ENCODE data around the genes STRC and CKMT1A.

DNA sequence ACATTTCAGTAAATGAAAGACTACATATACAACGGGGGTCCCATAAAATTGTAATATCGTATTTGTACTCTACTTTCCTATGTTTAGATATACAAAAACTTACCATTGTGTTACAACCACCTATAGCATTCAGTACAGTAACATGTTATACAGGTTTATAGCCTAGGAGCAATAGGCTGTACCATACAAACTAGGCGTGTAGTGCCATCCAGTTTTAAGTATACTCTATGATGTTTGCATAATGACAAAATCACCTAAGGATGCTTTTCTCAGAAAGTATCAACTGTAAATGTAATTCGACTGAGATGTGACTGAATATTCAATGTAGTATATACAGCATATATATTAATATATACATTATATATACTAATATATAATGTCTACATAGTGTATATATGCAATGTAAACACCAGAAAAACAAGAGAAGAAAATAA is 1.5 kb upstream of the GANC start:
- PRO-cap: no peak
- RAMPAGE, long total RNA: no peak

DNA sequence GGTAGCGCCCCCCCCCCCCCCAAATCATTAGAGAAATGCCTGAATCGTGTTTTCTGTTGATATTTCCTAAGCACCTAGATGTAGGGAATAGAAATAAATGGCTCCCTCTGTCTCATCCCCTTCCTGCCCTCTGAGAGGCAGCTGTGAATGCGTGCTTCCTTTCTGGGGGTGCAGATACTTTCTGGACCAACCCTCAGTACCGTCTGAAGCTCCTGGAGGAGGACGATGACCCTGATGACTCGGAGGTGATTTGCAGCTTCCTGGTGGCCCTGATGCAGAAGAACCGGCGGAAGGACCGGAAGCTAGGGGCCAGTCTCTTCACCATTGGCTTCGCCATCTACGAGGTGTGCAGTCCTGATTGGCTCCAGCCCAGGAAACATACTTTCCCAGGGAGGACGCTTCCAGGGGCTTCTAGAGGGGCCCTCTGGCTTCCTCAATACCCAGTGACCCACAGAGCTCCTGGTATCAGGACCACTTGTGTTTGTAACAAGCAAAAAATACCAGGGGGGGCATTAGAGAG is 42.2 kb downstream of the CAPN3 start:
- PRO-cap: no peak
- RAMPAGE, long total RNA: no peak

DNA sequence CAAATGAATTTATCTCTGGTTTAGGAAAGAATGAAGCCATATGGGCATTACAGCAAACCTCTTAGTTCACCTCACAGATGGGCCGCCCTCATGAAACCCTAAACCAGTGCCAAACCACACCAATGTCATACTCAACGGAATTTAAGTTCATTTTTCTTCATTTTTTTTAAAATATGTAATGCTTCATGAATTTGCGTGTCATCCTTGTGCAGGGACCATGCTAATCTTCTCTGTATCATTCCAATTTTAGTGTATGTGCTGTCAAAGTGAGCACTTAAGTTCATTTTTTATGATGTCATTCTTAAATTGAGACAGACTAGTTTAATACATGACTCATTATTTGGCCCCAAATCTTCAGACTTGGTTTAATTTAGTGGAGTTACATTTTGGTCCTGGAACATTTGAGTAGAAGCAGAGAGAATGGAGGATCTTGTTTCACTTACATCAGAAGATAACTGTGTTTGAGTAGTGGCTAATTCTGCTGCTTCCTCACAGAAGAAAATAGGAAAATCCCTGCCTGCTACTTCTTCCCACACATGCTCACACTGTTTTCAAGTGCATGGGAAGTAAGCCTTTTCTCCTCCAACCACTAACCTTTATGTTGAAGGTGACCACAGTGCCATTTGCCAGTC is 63.4 kb downstream of the ZNF106 start:
- PRO-cap: no peak
- RAMPAGE, long total RNA: no peak

DNA sequence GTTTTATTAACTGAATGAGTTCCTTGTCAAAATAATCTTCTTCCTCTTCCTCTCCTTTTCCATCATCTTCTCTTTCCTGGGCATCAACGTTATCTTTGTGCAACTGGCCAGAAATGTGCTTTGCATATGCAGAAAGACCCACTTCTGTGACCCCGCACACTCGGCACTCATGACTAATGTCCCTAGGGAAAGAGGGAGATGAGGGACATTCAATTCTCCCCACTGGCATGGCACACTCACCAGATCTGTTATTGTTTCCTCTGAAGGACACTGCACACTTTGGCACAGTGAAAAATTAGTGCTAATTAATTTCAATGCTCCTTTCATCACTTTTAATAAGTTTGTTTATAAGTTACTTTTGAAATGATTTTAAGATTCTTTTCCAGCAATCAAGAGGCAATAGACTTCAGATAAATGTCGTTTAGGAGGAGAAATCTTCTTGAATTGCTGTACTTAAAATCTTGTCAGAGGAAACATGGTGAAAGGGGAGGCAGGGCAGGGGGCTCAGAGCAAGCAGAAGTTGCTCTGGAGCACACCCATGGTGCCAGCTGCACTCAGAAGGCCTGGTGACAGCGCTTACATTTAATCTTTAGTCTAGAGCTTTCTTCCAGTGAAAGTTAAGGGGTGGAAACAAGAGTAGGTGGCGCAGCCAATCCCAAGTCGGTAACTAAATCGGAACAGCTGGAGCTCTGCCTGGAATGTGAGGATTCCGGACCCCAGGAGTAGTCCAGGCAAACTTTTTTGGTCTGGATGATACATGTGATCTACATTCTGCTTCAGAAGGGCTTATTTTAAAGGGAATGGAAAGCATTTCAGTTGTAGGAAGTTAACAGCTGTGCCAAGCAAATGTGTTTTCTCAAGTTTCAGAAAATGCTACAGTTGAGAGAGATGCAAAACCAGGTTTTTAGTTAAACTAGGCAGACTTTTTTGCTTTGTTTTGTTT is 33.7 kb downstream of the ZNF106 start:
- PRO-cap: bidirectional peak, plus-strand start at position 704 of the sequence, minus-strand start at position 556 of the sequence
- RAMPAGE, long total RNA: start-site peak on the minus strand centred at position 115 of the sequence, 28 bp wide, 62 reads; start-site peak on the minus strand centred at position 600 of the sequence, 88 bp wide, 373 reads

GRCh38 chr15:42471979-42472560 is 18.9 kb downstream of the ZNF106 start:
- PRO-cap: no peak
- RAMPAGE, long total RNA: start-site peak on the minus strand at chr15:42472287-42472312, 21 reads

DNA sequence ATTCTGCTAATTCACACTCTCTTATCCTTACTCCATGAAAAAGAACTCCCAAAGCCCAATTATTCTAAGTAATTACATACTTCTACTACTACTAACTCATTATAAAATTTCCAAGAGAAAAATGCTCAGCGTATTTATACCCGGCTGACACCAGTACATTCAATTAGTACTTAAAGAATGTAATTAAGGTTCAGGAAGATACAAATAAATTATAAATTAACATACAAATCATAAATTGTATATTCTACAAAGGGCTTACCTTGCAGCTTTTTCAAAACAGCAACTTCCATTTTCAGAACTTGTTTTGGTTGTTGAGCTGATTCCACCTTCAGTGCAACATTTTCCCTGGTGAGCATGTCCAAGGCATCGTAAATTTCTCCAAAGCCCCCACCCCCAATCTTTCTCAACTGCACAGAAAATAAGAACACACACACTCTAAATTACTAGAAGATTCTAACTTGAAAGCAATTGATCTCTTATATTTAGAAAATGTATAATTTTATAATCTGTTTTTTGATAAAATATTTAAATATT is 48.2 kb downstream of the TTBK2 start:
- PRO-cap: no peak
- RAMPAGE, long total RNA: no peak

DNA sequence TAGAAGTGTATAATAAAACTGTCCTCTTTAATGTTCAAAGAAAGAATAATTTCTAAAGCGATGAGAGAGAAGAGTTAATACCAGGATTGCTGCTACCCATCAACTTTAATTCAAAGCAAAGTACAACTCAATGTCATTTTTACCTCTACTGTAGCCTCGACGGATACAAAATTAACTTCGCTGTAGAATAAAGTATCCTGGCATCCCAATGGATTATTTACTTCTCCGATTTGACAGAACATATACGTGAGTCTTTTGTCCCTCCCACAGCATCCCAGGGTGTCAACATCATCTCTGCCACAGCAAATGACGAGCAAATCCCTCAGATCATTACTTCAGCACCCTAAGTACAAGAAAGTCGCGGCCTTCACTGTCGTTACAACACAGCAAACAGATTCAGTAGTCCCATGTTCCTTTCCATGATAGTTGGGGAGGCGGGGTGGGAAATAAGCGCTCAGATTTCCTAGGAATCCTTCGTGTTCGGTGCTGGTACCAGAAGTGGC is 911 bp downstream of the TTBK2 start:
- PRO-cap: no peak
- RAMPAGE, long total RNA: no peak

DNA sequence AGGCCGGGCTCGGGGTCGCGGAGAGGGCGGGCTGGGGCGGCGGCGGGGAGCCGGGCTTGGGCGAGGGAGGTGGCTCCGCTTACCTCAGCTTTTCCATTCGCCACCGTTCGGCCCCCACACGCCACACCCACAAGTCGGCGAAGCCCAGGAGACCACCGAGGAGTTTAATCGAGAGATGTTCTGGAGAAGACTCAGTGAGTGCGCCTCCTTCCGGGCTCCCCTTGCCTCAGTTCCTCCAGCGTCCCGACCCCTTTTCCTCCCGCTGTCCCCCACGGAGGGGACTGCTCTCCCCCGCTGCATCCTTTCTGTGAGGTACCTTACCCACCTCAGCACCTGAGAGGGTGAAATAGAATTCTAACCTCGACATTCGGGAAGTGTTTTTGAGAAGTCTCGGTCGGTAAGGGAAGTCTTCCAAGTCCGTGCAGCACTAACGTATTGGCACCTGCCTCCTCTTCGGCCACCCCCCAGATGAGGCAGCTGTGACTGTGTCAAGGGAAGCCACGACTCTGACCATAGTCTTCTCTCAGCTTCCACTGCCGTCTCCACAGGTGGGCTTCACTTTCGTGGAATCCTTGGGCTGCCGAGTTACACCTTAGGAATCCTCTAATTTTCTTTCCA is 592 bp downstream of the CCNDBP1 start:
- PRO-cap: no peak
- RAMPAGE, long total RNA: no peak

- PRO-cap: no peak
- RAMPAGE, long total RNA: start-site peak on the minus strand at chr15:43241186-43241232, 18 reads
Observed at GRCh38 chr15:43240843-43241442, 20.1 kb upstream of the EPB42 start.

DNA sequence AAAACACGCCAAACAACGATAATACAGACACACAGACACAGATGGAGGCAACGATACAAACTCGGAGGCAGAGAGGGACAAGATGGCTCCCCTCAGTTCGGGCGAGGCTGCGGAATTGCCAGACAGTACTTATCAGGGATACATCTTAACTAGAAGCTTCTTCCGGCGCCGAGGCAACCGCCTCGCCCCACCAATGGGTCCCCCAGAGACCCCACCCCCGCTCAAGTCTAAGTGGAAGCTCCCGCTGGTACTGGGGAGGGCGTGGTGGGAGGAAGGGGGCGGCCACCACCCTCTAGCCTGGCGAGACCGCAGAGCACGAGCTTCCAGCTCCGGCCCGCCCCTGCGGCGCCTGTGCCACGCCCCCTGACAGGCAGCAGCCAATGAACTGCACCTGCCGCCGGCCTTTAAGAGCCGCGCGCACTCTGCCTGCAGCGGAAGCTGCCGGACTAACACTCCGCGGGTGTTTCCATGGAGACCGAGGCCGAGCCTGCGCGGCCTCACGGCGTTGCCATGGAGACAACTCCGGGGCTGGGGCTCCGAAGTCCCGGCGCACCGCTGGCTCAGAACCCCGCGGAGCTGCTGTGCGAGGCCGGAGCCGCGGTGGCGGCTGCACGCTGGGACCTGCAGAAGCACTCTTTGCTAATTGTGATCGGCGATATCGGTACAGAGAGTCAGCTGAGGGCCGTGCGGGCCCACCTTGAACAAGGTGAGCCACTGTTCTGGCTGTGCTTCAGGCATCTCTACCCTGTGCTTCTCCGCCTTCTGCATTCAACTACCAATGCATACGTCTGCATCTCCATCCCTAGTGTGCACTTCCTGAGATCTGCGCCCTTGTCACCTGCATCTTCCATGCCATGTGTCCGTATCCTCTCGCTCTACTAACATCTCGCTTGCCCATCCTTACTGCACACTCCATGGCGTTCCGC is 6.6 kb upstream of the MAP1A start:
- PRO-cap: bidirectional peak, plus-strand start at position 563 of the sequence, minus-strand start at position 353 of the sequence
- RAMPAGE, long total RNA: start-site peak on the minus strand centred at position 137 of the sequence, 92 bp wide, 20 reads; start-site peak on the plus strand centred at position 460 of the sequence, 59 bp wide, 62 reads

DNA sequence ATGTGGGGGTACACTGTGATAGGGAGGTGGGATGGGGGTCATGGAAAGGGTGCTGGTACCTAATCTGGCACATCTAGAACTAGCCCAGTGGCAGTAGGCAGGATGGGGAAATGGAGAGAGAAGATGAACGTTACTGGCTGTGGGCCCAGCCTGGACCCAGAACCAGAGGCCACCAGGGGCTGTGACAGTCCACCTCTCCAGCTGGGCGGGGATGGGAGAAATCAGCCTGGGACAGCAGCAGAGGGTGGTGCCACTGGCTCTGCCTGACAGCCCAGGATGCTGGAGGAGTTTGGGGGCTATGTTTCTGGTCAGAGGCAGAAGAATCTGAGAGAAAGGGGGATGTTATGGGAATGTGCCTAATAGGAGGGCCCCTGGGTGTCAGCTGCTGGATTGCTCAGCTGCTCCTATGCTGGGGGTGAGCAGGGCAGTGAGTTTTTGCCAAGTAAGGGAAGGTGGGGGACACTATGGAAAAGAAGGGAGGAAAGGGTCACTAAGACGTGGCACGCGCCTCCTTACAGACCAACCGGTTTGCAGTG is 387 bp downstream of the MAP1A start:
- PRO-cap: no peak
- RAMPAGE, long total RNA: no peak

GRCh38 chr15:43618743-43618961 is at the start of gene STRC:
Gene STRC (minus strand): TSS chr15:43618800.
- PRO-cap: no peak
- RAMPAGE, long total RNA: no peak

GRCh38 chr15:43638828-43639530 is 9.7 kb downstream of the CATSPER2 start:
- PRO-cap: no peak
- RAMPAGE, long total RNA: start-site peak on the minus strand at chr15:43638891-43639082, 18 reads

DNA sequence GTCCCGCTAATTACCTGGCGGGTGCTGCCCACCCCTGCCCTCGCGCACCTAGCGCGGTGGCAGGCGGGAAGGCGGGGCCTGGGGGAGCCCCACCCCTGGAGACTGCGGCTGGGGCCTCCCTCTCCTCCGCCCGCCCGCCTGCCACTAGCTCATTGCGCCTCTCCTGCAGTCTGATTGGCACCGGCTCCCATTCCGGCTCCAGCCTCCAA is at the start of gene CKMT1A:
Gene CKMT1A, plus strand, starts transcription at position 152 of the 209 bp plus-strand sequence.
- PRO-cap: no peak
- RAMPAGE, long total RNA: no peak

- PRO-cap: no peak
- RAMPAGE, long total RNA: no peak
Observed at GRCh38 chr15:43773867-43775131, 2.5 kb downstream of the ELL3 start.

DNA sequence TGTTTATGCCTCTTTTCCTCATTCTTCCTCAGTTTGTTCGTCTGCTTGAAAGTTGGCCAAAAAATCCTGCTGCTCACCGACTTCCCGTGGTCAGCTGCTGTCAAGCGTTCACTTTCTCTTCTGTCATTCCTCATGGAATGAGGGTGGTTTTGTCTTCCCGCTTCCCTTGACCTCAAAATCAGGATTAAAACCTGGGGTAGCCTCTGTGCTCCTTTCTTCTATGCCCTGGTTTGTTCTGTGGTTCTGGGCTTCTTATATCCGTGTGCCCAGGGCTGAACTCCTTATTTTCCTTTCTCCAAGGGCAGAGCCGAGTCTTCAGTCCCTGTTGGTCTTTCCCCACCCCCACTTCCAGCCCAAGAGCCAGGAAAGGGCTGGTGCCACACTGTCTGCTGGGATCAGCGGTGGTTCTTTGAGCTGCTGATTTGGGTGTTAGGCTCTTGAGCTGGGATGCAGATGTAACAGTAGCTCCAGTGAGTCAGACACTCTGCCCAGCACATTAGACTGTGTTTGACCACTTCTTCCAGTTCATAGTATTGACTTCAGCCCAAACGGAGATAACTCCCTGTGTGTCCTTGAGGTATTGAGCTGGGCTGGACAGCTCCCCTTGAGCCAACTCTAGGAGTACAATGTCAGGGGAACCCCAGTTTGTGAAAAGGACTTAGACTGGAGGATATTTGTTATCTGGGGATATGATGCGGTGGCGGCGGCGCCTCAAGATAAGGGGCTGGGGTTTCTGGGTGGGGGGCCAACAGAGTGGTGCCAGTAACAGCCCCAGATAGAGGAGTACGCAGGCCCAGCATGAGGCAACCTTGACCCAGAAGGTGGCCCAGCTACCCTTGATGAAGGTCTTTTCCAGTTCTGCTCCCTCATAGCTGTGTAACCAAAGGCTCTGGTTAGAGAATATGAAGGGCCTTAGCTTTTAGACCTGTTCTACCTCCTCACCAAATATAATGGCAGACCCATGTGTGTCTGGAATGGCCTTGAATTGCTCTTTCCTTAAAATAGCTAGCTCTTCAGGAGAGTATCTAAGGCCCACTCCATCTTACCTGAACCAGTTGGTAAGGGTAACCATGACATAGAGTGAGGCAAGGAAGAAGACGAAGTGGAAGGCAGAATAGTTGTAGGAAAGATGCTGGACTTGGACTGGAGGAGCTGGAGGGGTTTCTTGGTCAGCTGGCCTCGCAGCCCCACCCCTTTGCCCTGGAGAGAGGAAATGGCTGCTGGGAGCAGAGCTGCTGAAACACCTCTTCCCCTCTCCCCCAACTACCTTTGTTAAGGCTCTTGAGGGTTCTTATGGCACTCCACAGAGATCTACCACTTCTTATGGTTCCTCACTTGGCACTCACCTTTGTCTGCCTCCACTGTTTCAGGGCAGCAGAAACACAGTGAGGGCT is 2.7 kb downstream of the SERF2 start:
- PRO-cap: no peak
- RAMPAGE, long total RNA: no peak

GRCh38 chr15:43796607-43797403 is 3.2 kb downstream of the SERINC4 start:
- PRO-cap: no peak
- RAMPAGE, long total RNA: no peak

- PRO-cap: no peak
- RAMPAGE, long total RNA: no peak
Observed at GRCh38 chr15:43800058-43800183, 99 bp downstream of the SERINC4 start.

DNA sequence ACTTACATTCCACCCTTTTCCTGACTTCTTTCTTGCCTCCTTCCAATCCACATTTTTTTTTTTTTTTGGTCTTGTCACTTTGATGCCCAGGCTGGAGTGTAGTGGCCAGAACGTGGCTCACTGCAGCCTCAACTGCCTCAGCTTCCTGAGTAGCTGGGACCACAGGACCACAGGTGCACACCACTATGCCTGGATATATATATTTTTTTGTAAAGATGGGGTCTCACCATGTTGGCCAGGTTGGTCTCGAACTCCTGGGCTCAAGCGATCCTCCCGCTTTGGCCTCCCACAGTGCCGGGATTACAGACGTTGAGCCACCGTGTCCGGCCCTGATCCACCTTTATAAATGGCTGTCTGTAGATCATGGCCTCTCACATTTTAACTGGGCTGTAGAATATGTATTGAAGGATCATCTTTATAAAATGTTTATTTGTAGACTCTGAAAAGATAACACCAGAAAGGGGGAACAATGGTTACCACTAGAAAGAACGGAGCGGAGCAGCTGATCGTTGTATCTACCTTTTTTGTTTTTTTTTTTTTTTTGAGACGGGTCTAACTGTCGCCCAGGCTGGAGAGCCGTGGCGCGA is 1.8 kb upstream of the EIF3J start:
- PRO-cap: no peak
- RAMPAGE, long total RNA: start-site peak on the minus strand centred at position 284 of the sequence, 26 bp wide, 10 reads

- PRO-cap: no peak
- RAMPAGE, long total RNA: no peak
Observed at GRCh38 chr15:44718812-44719911, 7.8 kb downstream of the B2M start.